Measurements from ENCODE around the gene BLVRB.

- PRO-cap, result no peak
Measured at GRCh38 chr19:40463060-40463563, 2.4 kb downstream of the BLVRB start.

DNA sequence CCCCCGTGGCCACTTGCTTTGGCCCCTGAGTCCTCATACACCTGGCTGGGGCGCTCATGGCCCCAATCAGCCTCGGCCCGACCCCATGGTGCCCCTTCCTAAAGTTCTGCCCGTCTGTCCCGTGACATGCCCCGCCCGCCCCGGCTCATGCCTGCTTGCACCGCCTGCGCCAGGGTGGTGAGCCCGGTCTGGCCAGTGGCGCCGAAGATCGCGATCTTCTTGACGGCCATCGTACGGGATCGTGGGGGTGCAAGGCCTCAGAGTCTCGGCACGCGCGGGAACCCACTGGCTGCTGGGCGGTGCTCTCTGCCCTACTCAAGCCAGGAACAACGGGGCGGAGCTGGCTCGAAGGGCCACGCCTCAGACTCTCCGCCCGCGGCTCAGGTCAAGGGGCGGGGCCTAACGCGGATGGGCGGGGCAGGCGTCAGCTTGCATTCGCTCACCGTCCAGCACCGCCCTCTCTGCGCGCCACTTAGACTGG lies at the start of gene BLVRB:
Gene BLVRB, minus strand, starts transcription at position 287 of the 481 bp plus-strand sequence.
- PRO-cap, result unidirectional peak, minus-strand start at position 288 of the sequence

DNA sequence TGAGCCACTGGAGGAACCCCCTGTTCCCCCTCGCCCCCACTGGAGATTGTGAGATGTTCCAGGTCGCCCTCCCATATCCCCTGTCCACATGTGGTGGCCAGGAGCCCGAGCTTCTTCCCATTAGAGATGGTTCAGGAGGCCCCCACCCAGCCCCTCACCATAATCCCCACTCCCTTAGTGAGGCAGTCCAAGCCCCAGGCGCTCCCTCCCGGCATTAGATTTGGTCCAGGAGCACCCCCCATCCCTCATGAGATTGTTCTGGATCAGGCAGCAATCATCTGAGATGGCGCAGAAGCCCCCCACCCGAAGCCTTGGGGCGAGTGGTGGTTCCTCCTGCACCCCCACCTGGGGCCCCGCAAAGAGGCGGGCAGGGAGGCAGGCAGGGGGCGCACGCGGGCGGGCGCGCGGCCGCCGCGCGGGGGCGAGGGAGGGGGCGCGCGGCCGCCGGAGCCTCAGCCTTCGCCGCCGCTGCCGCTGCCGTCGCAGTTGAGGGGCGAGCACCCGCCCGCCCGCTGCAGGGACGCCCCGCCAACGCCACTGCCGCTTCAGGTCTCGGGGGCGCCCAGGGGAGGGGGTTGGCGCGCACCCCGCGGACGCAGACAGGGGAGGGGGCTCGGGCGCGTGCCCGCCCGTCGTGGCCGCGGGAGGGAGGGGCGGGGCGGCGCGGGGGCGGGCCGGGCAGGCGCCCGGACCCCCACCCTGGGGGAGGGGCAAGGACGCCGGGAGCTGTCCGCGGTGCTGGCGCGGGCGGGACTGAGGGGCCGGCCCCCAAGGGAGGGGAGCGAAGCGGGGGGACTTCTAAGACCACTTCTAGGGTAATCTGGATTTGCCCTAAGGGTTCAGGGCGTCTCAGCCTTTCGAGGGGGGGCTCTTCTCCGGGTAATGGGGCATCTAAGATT lies 46.4 kb upstream of the SHKBP1 start:
- PRO-cap, result unidirectional peak, plus-strand start at position 484 of the sequence; bidirectional peak, plus-strand start at position 601 of the sequence, minus-strand start at position 516 of the sequence

GRCh38 chr19:40567459-40567798 lies 9.2 kb upstream of the SHKBP1 start:
- PRO-cap, result no peak

DNA sequence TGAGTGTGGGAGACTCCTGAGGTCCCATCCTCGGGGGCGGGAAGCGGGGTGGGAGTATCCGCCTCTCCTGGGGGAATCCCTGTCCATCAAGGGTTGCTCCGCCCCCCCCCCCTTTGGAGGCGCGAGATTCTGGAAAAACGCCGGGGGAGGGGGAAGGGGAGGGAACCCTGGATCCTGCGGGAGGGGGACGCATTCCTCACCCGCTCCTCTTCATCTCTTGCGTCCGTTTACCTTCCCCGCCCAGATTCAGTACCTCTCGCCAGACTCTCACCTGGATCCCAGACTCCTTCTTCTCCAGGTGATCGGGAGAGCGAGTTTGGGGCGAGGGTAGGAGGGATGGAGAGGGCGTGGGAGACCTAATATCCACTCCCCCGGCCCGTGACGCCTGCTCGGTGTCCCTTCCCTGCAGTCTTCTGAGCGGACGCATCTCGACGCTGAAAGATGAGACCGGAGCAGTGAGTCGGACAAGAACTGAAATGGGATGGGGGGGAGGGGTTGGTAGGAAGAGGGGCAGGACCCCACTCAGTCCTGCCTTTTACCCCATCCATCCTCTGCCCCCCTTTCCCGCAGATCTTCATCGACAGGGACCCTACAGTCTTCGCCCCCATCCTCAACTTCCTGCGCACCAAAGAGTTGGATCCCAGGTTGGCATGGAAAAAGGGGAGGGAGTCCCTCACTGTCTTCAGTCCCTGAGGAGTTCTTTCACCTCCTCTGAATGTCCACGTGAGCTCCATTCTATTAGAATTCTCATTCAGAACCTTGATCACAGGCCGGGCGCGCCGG lies 505 bp downstream of the SHKBP1 start:
- PRO-cap, result unidirectional peak, minus-strand start at position 416 of the sequence

DNA sequence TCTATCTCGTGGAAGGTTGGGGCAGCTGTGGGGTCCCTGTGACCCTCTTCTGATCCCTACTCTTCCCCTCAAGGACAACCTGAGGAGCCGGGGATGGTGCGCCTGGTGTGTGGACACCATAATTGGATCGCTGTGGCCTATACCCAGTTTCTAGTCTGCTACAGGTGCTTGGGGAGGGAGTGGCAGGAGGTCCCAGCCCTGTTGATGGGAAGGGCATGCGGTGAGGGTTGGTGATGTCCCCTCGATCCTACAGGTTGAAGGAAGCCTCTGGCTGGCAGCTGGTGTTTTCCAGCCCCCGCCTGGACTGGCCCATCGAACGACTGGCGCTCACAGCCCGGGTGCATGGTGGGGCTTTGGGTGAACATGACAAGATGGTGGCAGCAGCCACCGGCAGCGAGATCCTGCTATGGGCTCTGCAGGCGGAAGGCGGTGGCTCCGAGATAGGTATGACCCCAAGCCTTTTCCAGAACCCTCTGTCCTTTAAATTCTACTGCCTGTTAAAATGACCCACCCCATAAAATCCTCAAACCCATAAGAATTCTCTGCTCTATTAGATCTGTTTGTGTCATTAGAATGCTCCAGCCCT lies 3.9 kb downstream of the SHKBP1 start:
- PRO-cap, result no peak

DNA sequence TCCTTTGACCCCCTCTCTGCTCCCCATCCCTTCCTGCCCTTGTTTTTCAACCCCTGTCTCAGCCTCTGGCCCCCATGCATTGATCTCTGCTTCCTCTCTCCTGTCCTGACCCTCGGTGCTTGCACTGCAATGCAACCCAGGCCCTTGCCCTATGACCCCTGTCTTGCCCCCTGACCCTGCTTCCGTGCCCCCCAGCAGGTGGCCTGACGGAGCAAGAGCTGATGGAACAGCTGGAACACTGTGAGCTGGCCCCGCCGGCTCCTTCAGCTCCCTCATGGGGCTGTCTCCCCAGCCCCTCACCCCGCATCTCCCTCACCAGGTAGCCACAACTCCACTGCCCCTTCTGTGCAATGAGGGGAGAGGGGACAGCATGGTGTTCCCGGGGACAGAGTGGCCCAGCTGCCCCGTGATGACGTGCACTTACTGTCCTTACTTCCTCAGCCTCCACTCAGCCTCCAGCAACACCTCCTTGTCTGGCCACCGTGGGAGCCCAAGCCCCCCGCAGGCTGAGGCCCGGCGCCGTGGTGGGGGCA lies 10.6 kb upstream of the LTBP4 start:
- PRO-cap, result no peak

- PRO-cap, result no peak
Measured at GRCh38 chr19:40592365-40592642, 8.9 kb upstream of the LTBP4 start.

DNA sequence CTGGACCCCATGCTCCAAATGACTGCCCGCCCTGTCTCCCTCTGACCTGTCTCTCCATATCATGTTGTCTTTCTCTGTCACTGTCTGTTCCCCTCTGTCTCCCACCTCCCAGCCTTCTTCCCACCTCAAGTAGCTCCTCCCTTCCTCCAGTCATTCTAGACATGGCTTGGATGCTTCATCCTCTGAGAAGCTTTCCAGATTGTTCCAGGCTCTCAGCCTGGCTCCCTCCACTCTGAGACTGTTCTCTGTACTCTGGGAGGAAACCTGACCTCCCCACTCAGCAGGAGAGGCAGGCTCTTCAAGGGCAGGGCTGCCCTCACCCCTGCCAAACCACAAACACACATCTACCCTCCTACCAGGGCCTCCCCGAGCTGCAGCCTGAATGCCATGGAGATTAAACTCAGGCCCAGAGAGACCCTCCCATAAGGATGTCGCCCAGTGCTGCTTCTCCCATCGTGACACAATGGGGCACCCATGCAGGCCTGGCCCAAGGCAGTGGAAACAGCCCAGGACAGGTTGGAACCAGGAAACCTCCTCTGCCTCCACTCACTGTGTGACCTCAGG lies 16.2 kb downstream of the NUMBL start:
- PRO-cap, result no peak

DNA sequence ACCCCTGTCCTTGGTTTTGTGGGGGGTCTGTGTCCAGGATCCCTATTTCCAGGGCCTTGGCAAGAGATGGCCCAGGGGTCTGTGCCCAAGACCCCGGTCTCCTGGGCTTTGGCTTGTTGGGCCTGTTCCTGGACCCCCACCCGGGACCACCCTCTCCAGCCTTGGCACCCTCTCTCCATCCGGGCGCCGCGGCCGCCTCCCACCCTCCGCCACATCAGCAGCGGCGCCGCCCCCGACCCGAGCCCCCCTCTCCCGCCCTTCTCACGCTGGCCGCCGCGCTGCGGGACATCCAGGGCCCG lies 307 bp downstream of the NUMBL start:
- PRO-cap, result no peak

DNA sequence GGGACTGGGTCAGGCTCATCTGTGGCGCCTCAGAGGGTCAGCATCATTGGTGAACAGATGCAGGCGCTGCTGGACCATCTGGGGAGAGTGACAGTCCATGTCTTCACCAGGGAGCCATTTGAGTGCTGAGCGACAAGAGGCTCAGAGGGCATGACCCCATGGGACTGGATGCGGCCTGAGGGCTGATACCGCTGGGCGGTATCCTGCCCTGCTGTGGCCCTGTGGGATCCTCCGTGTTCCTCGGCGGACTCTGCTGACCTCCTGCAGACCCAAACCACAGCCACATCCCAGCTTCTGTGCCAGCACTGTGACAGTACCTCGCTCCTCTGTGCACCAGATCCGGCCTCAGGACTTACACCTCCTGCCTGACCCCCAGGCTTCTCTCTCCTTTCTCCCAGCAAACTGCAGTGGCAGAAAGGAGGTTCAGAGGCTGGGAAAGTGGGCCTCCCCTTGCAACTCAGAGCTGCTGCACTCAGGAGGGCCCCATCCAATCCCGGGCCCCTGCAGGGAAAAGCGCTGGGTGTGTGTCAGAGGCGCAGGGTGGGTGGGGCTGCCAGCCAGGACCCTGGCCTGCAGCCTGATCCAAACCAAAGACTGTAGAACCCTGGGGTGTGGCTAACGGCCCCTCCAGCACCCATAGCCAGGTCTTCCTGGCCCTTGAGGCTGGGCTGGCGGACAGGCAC lies 10.2 kb downstream of the ACTMAP start:
- PRO-cap, result no peak

GRCh38 chr19:40771196-40771395 lies 4.2 kb upstream of the MIA start:
- PRO-cap, result unidirectional peak, minus-strand start at chr19:40771267

DNA sequence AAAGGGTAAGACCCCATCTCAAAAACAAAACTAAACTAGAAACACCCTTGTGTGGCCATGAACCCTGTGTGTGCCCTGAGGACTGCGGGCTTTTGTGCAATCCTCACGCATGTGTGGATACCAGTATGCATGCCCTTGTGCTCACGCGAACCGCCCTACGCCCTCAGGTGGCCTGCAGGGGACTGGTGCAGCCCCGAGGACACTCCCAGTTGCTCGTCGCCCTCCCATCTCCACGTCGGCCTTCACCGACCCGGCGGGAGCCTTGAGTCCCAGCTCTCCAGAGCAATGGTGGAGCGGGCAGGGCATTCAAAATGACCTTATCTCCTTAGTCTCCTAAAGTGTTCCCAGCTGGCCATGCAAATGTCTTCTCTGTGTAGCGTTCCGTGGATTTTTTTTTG lies 910 bp upstream of the EGLN2 start:
- PRO-cap, result no peak

DNA sequence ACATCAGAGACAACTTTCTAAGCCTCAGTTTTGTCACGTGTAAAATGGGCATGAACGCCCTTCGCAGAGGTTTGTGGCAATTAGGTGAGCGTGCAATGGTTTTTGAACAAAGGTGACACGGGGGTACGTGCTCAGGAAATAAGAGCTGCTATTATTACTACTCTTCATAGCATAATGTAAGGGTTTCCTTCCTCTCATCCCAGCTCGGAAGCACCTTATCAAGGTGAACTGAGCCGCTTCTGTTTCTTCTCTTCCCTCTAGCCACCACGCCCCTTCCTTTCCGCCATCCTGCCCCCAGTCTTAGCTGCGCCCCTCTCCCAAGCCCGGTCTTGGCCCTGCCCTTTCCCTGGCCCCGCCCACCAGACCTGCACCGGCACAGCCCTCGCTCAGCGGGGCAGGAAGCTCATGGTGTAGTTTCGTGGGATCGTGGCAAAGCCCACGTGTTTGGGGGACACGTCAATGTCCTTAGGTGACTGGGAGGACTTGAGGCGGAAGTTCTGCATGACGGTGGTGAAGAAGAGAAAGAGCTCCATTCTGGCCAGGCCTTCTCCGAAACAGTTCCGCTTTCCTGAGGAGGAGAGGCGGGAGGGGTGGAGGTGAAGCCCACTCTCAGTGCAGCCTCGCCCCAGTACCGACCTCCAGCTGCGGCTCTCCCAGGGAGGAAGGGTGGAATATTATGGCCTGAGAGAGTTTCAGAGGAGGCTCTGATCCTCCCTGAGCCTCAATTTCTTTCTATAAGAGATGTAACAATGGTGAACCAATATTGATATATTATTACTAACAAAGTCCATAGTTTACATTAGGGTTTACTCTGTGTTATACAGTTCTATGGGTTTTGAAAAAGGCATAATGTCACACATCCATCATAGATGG lies 6.6 kb downstream of the CYP2A6 start:
- PRO-cap, result no peak

DNA sequence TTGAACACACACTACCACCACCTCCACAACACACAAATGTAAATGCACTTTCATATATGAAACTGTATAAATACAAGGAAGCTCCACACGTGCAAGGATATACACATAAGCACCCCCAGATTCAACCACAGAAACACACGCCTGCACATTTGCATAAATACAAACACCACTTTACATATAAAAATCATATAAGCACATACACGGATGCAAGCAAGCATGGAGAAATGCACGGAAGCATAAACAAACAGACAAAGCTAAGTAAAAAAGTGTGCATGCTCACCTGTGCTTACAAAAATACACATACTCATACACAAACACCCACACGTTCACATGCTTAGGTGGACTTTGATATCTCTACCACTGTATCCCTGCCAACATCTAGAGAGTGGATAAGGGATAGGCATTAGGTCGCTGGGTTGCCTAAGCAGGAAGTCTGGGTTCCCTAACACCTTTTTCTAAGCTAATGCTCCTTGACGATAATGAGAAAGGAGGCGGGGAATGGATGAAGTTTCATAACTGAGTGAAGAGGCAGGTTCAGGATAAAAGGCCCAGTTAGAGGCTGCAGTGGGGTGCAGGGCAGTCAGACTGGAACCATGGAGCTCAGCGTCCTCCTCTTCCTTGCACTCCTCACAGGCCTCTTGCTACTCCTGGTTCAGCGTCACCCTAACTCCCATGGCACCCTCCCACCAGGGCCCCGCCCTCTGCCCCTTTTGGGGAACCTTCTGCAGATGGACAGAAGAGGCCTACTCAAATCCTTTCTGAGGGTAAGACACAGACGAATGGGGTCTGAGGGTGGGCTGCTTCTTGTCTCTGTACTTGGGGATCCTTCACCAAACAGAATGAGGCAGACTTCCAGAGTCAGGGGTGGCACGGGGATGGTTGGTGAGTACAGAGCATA lies 41.9 kb upstream of the CYP2A7 start:
- PRO-cap, result no peak

DNA sequence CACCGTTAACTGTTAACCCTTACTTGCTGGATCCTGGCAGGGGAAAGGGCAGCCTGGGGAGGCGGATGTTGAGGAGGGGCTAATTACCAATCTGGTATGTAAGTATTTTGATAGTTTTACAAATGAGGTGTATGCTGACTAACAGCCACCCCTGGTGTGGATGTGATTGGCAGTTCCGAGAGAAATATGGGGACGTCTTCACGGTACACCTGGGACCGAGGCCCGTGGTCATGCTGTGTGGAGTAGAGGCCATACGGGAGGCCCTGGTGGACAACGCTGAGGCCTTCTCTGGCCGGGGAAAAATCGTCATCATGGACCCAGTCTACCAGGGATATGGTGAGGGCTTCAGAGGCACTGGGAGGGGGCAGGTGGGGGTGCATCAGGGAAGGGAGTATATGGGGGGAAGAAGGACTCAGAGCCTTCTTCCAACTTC lies 53.9 kb upstream of the CYP2A7 start:
- PRO-cap, result no peak

GRCh38 chr19:40941673-40942357 lies 49.3 kb upstream of the CYP2B6 start:
- PRO-cap, result no peak

GRCh38 chr19:40989314-40990438 lies 1.4 kb upstream of the CYP2B6 start:
- PRO-cap, result no peak

GRCh38 chr19:41127730-41128069 lies 13.5 kb downstream of the CYP2F1 start:
- PRO-cap, result no peak

DNA sequence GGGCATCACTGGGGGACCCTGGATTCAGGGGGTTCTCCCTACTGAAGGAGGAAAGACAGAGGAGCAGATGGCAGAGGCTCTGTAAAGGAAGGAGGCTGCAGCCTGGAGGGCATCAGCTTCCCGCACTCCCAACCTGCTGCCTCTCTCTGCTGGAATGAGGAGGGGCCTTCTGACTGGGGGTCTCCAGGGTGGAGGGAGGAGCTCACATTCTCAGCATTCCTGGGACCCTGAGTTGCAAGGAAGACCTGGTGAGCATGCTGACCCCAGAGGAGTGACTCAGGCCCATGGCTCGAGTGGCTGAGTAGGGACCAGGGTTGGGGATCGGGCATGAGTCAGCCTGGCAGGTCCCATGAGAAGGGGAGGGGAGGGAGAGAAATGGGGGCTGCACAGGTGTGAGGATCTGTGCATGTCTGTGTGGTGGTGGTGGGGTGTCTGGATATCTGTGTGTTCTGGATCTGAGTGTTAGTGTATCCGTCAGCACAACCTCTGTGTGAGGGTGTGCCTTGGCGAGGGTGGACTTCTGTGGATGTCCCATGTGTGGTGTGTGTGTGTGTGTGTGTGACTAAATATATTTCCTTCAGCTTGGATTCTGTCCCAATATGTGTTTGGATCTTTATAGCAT lies 4.5 kb downstream of the AXL start:
- PRO-cap, result no peak

Data from LUHMES (cell line).